Measurements from ENCODE around the genes HS3ST5, KPNA5 and SLC35F1.

- PRO-cap = no peak
Measured at GRCh38 chr6:112231480-112232024, 22.8 kb downstream of the LAMA4 start.

GRCh38 chr6:112252530-112253295 is 1.7 kb downstream of the LAMA4 start:
- PRO-cap = no peak

GRCh38 chr6:112268003-112268371 is 13.6 kb upstream of the LAMA4 start:
- PRO-cap = no peak

- PRO-cap = no peak
Measured at GRCh38 chr6:113859307-113859450, 2.0 kb downstream of the MARCKS start.

- PRO-cap = no peak
Measured at GRCh38 chr6:113903634-113904263, 46.6 kb downstream of the MARCKS start.

- PRO-cap = no peak
Measured at GRCh38 chr6:113949961-113950399, 21.0 kb downstream of the HDAC2 start.

- PRO-cap = no peak
Measured at GRCh38 chr6:114342756-114343444, at the start of gene HS3ST5. HS3ST5 (minus strand) TSS chr6:114343023.

DNA sequence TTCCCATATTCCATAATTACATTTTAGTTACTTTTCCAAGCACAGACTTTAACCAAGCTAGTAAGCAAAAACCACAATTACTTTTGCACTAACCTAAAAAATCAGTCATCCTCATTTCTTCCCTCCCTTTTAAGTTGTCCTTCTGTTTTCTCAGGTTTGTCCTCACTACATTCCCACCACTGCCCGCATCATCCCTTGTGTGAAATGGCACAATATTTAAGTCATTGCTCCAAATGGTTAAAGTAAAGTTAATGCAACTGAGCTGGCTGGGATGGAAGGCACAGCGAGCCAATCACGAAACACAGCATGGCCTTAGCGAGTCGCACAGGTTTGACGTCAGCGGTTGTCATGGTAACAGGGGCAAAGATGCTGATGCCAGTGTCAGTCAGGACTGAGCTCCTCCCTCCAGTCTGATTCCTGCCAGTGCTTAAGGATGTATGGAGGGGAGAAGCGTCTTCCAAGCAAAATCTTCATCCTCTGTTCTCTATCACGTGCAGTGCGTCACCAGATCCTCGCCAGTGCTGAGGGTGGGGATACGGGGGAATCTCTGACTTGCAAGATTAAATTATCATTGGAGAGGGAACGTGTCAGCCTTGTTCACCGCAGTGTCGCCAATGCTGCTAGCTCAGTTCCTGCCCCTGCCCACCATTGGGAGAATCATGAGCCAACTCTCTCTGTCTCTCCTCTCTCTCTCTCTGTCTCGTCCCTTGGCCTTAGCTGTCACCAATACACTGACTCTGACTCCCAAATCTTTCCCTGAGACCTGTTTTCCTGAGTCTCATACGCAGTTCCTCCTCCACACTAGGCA is 24.6 kb downstream of the TSPYL4 start:
- PRO-cap = no peak

- PRO-cap = no peak
Measured at GRCh38 chr6:116307084-116307389, 27.3 kb upstream of the TSPYL1 start.

- PRO-cap = no peak
Measured at GRCh38 chr6:116660582-116661102, 7.9 kb downstream of the ZUP1 start.

DNA sequence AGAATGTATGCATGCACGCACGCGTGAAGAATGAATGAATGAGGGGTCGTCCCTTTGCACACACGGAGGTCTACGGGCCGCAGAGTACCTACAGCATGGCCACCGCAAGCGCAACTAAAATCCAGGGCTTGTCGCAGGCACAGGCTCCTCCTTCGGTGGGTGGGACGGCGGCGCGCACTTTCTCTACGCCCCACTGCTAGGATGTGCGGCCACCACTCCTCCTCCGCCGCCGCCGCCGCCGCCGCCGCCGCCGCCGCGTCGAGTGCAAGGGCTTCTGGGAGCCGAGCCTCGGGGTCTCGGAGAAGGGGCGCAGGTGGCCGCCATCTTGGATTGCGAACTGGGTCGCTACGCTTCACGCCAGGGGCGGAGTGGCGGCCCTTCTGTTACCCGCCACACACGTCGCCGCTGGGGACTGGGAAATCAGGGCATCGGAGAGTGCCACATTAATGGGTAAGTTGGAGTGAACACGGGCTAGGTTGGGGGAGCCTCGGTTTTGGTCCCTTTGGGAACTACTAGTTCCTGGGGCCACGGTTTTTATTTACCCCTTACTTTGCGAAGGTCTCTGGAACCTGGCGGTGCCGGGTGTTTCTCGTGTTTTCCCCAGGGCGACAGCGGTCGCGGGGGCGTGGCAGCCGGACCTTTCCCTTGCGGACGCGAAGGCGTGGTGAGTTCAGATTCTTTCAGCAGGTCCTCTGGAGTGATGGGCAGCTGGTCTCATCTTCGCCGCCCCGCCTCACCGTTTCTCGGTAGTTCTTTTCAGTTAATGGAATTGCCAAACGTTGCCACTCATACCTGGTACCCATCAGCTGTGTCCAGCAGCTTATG is at the start of gene KPNA5:
KPNA5 (plus strand) TSS at position 323 of the 825 bp plus-strand sequence.
- PRO-cap = bidirectional peak, plus-strand start at position 323 of the sequence, minus-strand start at position 116 of the sequence

DNA sequence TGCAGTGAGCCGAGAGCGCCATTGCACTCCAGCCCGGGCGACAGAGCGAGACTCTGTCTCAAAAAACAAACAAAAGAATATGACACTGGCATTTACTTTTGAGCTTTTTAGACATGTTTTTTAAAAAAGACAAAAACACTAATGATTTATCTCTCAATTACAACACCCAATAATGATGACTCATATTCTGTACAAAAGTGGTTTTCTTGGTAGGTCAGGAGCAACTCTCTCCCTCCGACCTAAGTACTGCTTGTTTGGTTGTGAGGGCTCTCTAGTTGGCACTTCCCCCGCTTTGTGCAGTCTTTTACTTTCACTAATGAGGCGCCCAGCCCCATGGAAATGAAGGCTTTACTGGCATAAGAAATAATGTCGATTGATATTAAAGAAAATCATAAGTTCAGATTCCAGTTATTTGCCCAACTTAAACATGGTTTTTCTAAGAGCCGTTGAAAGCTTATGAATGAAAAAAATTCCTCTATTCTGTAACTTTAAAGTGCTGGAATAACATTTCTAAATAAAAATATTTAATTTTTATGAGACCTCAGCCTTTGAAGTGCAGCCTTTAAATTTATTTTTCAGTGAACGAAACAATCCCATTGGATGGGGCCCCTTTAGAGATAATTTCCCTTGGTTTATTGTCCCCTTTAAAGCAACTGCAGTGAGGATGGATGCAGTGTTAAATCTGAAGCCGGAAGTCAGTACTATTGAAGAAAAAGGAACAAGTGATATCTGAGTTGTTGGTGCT is 1.4 kb downstream of the KPNA5 start:
- PRO-cap = no peak

GRCh38 chr6:117536279-117536756 is 53.8 kb downstream of the DCBLD1 start:
- PRO-cap = no peak

- PRO-cap = no peak
Measured at GRCh38 chr6:117615795-117616455, 13.6 kb upstream of the GOPC start.

DNA sequence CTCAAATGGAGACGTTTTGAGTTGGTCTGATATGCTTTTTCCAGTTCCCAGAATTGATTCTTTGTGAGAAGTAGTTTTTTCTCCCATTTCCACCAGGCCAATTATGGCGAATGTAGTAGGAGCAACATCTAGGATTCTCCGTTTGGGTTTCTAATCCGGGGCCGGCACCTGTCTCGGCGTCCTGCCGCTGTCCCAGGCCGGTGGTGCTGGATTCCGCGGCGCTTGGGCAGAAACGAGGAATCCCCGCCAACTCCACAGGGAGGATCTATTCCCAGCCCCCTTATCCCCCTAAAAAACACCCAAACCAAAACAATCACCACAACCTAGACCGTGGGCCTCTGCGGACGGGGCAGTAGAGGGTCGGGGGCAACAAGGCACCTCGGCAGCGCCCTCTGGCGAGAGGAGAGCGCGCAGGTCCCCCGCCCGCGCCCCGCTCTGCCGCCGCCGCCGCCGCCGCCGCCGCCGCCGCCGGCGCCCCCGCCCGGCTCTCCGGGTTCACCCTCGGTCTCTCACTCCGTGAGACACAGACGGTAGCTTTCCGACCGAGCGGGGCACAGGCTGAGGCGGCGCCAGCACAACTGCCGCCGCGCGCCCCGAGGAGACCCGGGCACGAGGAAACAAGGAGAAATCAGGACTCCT is at the start of gene SLC35F1:
SLC35F1 (plus strand) TSS at position 524 of the 639 bp plus-strand sequence.
- PRO-cap = no peak

GRCh38 chr6:117919674-117920881 is 13.0 kb downstream of the SLC35F1 start:
- PRO-cap = no peak

GRCh38 chr6:118284933-118285400 is 263.1 kb upstream of the PLN start:
- PRO-cap = no peak

- PRO-cap = no peak
Measured at GRCh38 chr6:118537286-118537706, 10.8 kb upstream of the PLN start.

DNA sequence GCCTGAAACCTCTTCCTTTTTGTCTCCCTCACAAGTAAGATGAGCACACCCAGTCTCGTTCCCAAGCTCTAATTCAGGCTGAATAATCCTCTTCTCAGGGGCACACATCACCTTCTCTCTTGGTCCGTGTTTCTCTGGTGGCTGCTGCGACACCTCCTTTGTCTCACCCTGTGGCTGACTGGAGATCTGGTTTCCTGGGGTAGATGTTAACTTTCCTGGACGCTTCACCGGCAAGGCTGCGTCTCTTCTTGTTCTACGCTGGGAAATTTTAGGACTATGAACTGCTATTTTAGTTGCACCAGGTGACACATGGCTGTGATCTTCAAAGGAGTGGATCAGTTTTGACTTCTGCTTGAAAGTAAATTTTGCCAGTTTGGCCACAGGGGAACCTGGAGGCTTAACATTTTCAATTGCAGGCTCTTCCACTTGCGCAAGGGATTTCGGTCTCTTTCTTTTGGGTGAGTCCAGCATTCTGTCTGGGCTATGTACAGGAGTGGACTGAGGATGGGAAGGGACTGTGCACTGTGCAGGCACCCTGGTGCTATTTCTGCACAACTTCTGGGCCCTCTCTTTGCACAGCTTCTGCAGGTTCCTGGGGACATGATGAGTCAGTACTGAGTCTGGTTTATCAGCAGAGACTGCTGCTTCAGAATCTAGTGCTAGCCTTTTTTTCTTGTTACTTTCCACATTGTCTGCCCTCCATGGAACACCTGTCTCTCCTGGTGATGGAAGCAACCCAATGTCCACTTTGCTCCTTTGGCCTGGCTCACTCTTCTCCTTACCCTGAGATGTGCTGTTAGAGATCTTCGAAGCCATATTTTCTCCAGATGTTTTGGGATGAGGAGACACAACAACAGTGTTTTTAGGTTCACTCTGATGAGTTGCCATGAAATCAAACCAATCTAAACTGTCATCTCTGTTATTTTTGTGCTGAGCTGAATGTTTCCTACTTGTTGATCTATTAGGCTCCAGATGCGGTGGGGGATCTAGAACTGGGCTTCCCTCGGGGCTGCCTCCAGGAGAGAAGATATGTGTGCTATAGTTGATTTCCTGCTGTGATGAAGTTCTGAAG is 78.5 kb upstream of the ASF1A start:
- PRO-cap = no peak

GRCh38 chr6:118821521-118822032 is 72.4 kb upstream of the ASF1A start:
- PRO-cap = no peak